GM23248 (cell line): ENCODE measurements around a stretch of chr4.

DNA sequence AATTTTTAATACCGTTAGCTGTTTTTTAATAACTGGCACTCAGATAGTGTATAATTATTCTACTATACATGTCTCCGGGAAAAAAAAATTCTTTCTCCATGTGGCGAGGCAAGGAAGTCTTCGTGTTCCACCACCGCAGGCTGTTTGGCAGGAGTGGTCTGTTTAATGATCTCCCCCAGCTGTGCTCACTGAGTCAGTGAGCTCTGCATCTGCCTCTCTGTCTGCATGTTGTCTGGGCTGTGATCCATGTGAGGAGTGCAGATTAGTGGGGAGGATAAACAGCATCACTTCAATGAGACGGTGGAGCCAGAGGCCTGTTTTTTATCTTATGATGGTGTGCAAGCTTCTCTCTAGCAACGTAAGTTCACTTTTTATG, 69.8 kb downstream of the RPS3A start:
- RAMPAGE, long total RNA, result no peak

DNA sequence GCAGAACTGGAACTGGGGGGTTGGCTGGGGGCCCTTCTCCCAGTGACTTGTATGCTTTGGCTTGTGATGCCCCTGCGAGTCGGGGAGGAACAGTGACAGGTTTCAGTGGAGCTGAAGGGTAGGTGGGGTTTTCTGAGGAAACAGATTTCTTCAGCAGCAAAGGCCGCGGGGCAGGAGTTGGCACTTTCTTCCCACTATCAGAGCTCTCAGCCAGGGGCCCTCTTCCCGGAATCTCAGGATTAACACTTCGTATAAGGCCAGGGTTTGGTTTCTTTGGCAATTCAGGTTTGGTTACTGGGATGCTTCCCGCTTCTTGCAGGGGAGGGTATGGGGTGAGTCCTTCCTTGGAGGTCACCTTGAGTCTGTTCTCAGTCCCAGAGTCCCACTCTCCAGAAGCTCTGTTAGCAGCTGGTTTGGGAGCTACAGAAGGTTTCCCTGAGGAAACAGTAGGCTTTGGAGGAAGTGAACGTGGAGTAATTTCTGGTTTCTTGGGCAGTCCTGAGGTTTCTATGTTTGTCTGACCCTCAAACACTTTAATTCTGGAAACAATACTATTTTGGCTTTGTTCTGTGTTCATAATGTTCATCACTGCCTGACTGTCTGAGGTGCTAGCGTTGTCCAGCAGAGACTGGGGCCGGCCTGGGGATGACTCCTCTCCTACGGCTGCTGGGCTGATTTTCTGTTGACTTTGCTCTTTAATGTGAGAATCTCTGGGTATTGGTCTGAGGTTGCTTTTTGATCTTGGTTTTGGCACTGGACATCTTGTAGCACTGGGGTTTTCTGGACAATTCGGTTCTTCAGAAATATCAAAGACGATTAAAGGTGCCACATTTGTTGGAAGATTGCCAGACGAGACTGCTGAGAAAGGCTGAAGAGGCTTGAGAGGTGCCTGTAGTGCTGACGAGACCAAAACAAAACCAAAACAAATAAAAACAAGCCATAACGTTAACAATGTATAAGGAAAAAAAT, 75.6 kb downstream of the RPS3A start:
- RAMPAGE, long total RNA, result no peak

DNA sequence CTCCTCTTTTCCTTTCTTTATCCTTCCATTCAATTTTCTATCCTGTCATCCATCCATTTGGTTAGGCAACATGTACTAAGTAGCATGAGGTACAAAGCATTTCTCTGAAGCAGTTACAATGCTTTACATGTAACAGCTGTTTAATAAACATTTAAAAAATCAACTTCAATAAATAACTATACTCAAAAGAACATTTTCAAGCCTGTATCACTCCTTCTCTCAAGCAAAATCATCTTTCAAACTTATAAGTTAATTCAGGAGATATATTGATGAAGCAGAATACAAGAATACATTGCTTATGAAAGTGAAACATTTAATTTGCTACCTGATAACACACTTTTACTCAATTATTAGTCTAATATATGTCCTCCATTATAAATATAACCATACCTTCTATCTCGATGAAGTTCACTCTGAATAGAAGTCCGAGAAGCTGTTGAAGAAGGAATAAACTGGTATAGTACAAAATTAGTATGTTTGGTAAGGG, 79.6 kb downstream of the RPS3A start:
- RAMPAGE, long total RNA, result no peak

DNA sequence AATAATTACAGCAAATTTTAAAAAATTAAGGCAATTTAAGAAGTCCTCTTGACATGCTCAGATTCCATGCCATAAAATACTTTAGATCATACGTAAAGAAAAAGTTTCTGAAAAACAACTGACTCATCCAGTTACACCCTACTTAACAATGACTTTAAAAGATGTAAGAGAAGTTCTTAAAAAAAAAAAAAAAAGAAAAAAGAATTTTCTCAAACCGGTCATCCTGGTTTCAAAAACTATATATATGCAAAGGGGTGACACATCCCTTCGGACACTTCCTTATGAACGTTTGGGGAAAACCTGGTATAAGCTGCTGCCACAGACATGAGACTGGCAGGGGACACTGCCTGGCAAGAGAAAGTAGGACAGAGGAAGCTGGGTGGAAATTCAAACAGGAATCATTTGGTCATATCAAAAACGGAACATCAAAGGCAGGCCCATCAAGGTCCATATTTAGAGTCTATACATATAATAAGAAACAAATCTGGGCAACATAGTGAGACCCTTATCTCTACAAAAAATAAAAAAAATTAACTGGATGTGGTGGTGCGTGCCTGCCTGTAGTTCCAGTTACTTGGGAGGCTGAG, 81.1 kb upstream of the PRSS48 start:
- RAMPAGE, long total RNA, result no peak

- RAMPAGE, long total RNA, result no peak
These were observed 53.5 kb upstream of the PRSS48 start for GRCh38 chr4:151223253-151224081.

GRCh38 chr4:151251638-151252795, 24.9 kb upstream of the PRSS48 start:
- RAMPAGE, long total RNA, result no peak

- RAMPAGE, long total RNA, result no peak
These were observed 10.2 kb downstream of the SH3D19 start for GRCh38 chr4:151315120-151315604.

GRCh38 chr4:151316730-151316946, 8.8 kb downstream of the SH3D19 start:
- RAMPAGE, long total RNA, result no peak

- RAMPAGE, long total RNA, result no peak
These were observed 6.2 kb upstream of the SH3D19 start for GRCh38 chr4:151331535-151332098.

- RAMPAGE, long total RNA, result no peak
These were observed 6.5 kb upstream of the FHIP1A start for GRCh38 chr4:151402411-151402859.

GRCh38 chr4:151408292-151409091, 484 bp upstream of the FHIP1A start:
- RAMPAGE, long total RNA, result no peak

DNA sequence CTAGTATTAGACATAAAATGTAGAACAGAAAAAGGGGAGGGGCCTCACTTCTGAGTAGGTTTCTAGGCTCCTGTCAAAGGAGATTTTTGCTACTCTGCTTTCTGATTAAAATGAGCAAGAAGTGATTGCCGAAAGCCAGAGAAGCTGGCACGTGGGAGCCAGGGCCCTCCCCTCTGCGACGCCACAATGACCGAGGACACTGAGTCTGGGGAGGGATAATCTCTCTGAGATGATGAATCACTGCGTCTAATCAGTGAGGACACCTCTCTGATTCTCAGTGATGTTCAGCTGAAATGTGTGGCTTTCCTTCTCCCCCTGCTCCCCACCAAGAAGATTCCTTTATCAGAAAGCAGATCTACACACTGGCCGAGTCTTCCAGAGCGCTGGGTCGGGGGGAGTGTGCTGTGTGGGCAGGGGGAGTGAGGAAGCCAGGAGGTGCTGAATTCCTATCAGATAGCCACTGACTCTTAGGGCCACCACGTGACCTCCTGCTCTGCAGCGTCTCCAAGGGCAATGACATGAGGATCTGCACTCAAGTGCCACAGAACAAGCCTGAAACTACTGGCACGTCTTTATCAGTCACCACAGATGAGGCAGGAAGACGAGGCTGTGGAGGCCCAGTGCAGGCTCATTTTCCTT, 89.3 kb downstream of the GATB start:
- RAMPAGE, long total RNA, result no peak

DNA sequence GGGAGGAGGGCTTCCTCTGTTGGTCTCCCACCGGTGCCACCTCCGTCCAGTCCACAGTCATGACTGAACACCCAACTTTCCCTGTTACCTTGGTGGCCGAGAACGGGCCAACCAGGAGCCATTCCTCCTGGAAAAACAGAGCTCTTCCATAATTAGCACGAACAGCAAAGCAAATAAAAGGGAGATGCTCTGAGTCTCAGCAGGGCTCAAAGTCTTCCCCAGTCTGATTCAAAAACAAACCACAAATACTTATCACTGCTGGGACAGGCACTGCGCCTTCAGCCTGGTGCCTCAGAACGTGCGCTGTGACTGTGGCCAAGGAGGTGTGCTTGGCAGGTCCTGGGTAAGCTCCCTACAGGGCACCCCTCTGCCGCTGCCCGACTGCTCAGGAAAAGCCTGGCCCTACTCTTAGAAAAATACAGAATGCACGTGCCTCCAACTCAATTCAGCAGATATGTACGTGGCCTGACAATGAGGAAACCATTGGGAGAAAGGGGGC, 87.0 kb downstream of the GATB start:
- RAMPAGE, long total RNA, result no peak

GRCh38 chr4:152121088-152121436, 360.3 kb upstream of the GATB start:
- RAMPAGE, long total RNA, result no peak

DNA sequence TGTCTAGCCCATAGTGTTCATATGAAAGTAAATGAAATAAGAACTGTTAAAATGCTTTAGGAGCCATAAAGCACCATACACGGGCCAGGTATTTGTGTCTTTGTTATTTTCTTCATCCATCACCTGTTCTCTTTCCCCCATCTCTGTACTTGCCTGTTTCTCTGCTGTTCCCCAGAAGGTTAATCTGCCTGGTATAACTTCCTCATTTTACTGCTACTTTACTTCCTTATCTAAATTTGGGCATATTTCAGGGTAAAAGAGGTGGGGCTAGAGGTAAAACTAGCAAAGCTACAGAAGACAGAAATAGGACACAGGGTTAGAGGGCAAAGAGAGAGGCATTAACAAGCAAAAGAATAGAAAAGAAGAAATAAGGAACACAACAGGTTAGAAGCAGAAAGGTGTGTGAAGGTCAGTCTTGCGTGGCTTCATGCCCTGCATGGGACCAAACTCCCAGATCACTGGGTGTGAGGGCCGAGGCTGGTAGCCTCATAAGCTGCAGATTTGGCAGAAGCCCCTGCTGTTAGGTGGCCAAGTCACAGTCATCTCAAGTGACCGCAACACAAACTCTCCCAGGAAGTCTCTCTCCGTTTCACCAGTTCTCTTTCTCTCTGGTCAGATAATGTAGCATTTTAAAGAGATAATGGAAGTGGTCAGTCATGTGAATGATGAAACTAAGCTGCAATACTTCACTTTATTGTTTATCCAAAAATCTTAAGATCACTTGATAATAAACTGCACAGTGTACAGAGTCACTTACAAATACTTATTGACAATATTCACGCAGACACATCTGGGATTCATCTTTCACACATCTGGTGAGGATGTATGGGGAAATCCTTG, 16.5 kb downstream of the TMEM154 start:
- RAMPAGE, long total RNA, result no peak

DNA sequence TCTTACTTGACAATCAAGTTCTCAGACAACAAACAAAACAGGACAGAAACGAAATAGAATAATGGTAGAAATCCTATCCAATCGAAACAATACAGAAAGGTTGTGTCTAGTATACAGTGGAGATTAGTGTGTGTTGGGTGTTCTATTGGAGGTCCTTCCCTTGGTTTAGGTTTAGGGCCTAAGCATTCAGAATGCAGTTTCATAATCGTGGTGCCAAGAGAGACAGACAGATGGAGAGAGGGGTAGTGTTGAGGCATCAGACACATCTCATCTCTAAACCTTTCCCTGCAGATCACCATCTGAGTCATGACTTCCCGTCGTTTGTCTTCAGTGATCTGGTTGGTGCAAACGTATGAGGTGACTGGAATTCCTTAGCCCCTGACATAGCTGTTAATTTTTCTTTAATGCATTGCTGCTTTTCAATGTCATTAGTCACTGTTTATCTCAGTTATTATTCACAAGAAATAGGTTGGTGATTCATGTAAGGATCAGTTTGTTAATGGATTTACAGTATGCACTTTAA, 1.0 kb upstream of the TMEM154 start:
- RAMPAGE, long total RNA, result no peak

DNA sequence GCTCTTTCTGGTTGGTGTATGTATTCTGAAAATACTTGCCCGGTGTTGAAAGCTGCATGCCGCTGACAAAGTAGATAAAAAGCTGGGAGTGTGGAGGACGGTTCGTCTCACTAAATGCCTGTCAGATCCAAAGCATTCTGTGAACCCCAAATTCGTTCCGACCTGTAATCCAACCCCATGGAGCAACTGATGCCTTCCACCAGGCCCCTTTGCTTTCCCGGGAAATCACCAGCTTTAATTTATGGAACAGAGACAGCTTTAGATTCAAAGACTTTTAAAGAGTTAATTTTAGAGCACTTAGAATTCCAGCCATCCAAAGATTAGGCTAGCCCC, 19.3 kb downstream of the TRIM2 start:
- RAMPAGE, long total RNA, result no peak

- RAMPAGE, long total RNA, result no peak
These were observed 38.2 kb downstream of the TRIM2 start for GRCh38 chr4:153242268-153243000.

- RAMPAGE, long total RNA, result no peak
These were observed 38.7 kb upstream of the TMEM131L start for GRCh38 chr4:153427481-153427844.

DNA sequence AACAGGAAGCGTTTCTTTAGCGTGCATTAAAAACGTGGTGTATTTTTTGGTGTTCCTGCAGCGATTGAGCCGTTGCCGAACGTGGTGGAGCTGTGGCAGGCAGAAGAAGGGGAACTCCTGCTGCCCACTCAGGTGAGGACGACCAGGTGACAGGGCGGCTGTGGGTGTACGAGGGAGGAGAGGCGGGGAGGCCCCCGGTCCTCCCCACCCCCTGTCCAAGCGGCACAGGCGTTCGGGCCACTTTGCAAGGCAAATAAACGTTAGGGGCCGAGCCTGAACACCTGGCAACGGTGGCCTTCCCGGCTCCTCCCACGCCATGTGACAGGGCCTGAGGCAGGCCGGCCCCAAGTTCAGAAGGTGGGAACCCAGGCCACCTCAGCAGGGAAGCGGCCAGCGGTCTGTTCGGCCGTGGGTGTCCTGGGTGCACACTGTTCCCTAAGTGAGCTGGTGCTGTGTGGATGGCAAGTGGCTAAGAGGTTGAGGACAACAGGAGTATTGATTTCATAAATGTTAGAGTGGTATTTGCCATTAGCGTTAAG, 1.1 kb downstream of the TMEM131L start:
- RAMPAGE, long total RNA, result no peak